Foreskin fibroblast (primary cell): ENCODE data around the genes KANSL2 and RND1.

- RRBS = no CpG with 5 or more reads among the region's 4 CpGs
These were observed 197.0 kb upstream of the AMIGO2 start for GRCh38 chr12:47276597-47277330.

- RRBS = no CpG with 5 or more reads among the region's 4 CpGs
These were observed 304.1 kb upstream of the AMIGO2 start for GRCh38 chr12:47383900-47384311.

GRCh38 chr12:47757115-47757815 is 1.4 kb downstream of the RAPGEF3 start:
- RRBS = no CpG with 5 or more reads among the region's 8 CpGs

GRCh38 chr12:47776554-47777510 is 3.8 kb downstream of the SLC48A1 start:
- RRBS = no CpG with 5 or more reads among the region's 6 CpGs

- RRBS = no CpG with 5 or more reads among the region's 9 CpGs
These were observed 10.7 kb downstream of the HDAC7 start for GRCh38 chr12:47808904-47809584.

GRCh38 chr12:47812501-47813478 is 6.9 kb downstream of the HDAC7 start:
- RRBS = 3% methylated on average over 17 of the region's 41 CpGs

- RRBS = 6% methylated on average over 2 of the region's 15 CpGs
These were observed 1.4 kb upstream of the HDAC7 start for GRCh38 chr12:47820956-47821661.

DNA sequence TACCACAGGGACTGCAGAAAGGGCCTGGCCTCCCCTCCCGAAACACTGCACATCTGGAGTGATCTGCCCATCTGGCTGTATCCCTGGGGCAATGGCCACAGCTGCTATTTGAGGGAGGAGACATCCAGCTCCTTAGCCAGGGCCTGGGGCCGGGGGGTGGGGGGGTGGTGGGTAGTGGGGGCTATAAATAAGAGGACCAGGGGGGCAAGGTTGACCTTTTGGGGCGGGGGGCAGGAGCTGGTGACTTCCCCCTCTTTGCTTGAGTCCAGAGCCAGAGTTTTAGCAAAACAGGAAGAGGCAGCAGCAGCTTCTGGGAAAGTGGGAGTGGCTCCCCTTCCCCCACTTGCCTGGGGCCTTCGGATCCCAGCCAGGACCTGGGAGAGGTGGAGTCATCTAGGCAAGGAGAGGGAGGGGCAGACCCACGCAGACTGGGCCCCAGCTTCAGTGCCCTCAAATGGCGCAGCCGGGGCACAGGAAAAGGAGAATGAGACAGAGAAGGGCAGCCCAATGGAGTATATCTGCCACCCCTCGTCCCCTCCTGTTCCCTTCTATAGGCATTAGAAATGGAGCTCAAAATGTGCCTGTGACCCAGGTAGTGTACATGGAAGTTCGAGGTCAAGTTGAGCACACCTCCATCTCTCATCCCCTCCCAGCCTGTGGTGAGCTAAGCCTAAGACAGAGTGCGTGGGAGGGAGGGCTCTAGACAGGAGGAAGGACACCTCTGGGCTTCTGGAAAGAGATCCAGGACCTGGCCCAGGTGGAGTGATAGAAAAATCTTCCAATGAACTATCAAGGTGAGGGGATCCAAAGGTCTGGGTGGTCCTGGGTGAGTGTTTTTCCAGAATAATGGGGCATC is 9.3 kb upstream of the HDAC7 start:
- RRBS = no CpG with 5 or more reads among the region's 10 CpGs

DNA sequence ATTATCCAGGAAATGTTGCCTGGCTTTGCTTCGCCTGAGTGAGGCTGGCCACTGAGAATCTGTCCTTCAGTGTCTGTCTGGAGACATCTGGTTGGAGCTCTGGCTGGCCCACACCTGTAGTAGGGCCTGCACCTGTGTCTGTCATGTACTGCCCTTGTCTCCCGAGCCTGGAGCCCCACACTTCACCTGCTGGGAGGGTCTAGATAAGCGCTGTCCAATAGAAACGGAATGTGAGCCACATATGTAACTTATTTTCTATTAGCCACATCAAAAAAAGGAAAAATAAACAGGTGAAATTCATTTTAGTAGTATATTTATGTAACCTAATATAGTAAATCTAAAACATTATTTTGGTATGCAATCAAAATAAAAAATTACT is 9.9 kb upstream of the HDAC7 start:
- RRBS = no CpG with 5 or more reads among the region's 4 CpGs

- RRBS = no CpG with 5 or more reads among the region's 9 CpGs
These were observed 4.4 kb downstream of the VDR start for GRCh38 chr12:47900121-47901094.

DNA sequence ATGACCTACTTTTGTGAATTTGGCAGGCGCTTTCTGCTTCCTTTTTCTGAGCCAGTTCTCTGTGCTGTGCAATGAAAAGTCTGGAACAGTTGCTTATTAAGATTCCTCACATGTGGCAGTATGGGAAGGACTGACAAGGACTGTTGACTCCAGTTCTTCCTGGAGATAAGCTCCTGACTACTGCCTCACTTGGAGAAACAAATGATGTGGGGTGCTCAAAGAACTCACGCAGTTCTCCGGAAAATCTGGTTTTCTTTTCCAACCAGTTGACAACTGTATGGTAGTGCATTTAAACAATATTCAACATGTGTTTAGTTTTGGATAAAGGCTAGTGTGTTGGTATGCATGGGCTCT is 58.3 kb upstream of the ANP32D start:
- RRBS = no CpG with 5 or more reads among the region's 3 CpGs

GRCh38 chr12:48679493-48679880 is 2.6 kb downstream of the KANSL2 start:
- RRBS = no CpG with 5 or more reads among the region's 4 CpGs

GRCh38 chr12:48682091-48682934 is at the start of gene KANSL2:
Gene KANSL2, minus strand, starts transcription at chr12:48682238.
- RRBS = 3% methylated on average over 9 of the region's 53 CpGs

GRCh38 chr12:48771456-48772213 is 17.3 kb downstream of the ADCY6 start:
- RRBS = 94% methylated on average over 3 of the region's 13 CpGs

DNA sequence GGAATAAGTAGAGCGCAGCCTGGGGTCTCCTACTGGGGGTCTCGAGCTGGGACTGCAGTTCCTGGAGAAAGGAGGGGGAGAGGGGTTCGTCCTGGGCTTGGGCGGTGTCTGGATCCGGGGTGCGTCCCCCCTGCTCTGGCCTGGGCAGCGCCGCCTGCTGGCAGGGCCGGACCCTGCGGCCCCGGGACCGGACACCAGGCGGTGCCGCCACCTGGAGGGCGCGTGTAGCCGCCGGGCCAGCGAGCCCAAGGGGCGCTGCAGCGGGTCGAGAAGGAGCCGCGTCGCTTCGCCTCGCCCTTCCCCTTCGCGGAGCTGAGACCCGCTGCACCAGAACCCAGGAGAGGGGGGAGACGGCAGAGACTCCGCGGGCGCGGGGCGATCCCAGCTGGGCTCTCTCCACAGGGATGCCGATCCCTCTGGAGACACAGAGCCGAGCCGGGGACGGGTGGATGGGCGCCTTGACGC is 3.7 kb upstream of the CACNB3 start:
- RRBS = 2% methylated on average over 16 of the region's 42 CpGs

DNA sequence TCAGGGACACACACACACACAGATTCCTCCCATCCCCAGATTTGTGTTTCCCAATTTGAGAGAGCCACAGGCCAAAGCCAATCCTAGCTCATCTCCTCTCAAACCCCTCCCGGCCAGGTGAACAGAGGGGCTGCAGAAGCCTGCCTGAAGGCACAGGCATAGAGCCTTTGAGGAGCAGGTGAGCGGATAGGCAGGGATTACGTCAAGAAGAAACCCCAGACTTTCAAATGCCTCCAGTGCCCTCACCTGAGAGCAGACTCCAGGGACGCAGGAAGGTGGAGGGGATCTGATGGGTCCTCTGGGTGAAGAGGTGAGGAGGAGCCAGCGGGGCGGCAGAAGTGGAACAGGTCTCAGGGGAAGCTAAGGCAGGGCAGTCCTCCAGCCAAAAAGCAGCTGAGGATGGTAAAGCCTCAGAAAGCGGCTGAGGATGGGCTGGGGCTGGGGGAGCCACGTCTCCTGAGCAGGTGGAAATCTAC is 515 bp downstream of the RND1 start:
- RRBS = no CpG with 5 or more reads among the region's 8 CpGs

- RRBS = no CpG with 5 or more reads among the region's 28 CpGs
These were observed at the start of gene RND1 for GRCh38 chr12:48865593-48866528. Gene RND1, minus strand, starts transcription at chr12:48865870.

GRCh38 chr12:48925881-48926166 is 532 bp upstream of the FKBP11 start:
- RRBS = no CpG with 5 or more reads among the region's 4 CpGs

GRCh38 chr12:48995199-48996271 is 3.6 kb downstream of the DDN start:
- RRBS = 2% methylated on average over 12 of the region's 34 CpGs